Thoracic aorta endothelial cell (primary cell): Measurements from ENCODE around the genes UTRN and GRM1.

- CAGE, long polyA plus RNA, result no peak
These were observed 30.3 kb downstream of the STX11 start for GRCh38 chr6:144180665-144180891.

DNA sequence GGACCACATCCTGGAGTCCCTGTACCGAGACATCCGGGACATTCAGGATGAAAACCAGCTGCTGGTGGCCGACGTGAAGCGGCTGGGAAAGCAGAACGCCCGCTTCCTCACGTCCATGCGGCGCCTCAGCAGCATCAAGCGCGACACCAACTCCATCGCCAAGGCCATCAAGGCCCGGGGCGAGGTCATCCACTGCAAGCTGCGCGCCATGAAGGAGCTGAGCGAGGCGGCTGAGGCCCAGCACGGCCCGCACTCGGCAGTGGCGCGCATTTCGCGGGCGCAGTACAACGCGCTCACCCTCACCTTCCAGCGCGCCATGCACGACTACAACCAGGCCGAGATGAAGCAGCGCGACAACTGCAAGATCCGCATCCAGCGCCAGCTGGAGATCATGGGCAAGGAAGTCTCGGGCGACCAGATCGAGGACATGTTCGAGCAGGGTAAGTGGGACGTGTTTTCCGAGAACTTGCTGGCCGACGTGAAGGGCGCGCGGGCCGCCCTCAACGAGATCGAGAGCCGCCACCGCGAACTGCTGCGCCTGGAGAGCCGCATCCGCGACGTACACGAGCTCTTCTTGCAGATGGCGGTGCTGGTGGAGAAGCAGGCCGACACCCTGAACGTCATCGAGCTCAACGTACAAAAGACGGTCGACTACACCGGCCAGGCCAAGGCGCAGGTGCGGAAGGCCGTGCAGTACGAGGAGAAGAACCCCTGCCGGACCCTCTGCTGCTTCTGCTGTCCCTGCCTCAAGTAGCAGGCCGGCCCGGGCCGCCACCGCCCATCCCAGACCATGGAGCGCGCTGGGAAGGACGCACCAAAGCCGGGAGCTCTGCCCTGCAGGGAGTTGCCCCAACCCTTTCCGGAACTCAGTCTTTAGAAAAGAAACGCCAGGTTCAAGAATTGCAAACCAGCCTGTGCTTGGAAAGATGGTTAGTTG, 36.7 kb downstream of the STX11 start:
- CAGE, long polyA plus RNA, result no peak

- CAGE, long polyA plus RNA, result no peak
These were observed 65.9 kb downstream of the STX11 start for GRCh38 chr6:144215762-144217094.

- CAGE, long polyA plus RNA, result no peak
These were observed 20.9 kb upstream of the UTRN start for GRCh38 chr6:144264209-144264699.

DNA sequence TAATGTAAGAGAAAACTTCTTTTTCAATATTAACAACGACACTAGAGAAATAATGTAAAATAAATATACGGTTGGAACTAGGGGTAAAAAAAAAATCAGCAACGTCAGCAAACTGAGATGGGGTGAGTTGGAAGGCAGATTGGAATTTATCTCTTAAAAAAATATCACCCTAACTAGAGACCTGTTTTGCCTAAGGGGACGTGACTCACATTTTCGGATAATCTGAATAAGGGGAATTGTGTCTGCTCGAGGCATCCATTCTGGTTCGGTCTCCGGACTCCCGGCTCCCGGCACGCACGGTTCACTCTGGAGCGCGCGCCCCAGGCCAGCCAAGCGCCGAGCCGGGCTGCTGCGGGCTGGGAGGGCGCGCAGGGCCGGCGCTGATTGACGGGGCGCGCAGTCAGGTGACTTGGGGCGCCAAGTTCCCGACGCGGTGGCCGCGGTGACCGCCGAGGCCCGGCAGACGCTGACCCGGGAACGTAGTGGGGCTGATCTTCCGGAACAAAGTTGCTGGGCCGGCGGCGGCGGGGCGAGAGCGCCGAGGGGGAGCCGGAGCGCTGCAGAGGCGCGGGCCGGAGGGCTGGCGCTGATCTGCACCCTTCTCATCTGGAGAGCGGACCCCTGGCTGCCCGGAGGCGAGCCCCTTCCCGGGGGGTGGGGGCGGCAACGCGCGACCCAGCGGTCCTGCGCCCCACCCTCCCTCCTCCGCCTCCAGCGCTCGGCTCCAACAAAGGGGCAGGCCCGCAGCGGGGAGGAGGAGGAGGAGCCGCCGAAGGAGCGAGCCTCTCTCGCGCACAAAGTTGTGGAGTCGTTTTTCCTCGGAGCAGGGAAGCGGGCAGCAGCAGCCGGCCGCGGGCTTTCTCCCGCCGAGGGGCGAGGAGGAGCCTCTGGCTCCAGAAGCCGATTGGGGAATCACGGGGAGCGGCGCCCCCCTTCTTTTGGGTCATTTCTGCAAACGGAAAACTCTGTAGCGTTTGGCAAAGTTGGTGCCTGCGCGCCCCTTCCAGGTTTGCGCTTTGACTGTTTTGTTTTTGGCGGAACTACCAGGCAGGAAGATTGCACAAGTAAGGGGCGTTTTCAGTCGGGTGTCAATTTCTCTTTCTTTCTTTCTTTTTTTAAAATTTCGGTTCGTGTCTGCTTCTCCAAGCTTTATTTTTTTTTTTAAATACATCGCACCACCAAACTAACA, at the start of gene UTRN:
Gene UTRN, plus strand, starts transcription at position 811 of the 1,189 bp plus-strand sequence.
- CAGE, long polyA plus RNA, result no peak

DNA sequence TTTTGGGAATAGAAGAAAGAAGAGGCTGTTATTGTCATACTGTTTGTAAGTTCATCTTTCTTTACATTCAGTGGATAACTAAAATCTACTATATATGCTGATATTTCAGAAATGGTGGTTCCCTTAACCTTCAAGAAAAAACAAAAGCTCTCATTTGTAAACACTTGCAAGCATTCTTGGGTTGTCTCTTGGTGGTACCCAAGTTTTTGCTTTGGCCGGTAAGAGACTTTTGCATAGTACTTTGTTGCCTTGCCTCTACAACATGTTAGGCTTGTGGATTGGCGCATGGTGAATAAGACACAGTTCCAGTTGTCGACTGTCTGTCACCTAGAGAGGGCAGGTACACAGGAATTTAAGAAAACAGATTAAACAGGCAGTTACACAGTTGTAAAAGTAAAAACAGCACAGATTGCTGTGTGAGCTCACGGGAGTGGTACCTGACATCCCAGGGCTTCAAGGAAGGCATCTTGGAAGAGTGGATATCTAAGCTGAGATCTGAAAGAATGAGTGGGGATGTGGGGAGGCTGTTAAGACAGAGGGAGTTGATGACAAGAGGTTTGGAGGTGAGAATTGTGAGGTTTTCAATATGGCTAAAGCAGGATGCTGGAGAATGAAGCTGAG, 19.1 kb downstream of the UTRN start:
- CAGE, long polyA plus RNA, result no peak

- CAGE, long polyA plus RNA, result no peak
These were observed 45.6 kb downstream of the UTRN start for GRCh38 chr6:144330524-144331273.

DNA sequence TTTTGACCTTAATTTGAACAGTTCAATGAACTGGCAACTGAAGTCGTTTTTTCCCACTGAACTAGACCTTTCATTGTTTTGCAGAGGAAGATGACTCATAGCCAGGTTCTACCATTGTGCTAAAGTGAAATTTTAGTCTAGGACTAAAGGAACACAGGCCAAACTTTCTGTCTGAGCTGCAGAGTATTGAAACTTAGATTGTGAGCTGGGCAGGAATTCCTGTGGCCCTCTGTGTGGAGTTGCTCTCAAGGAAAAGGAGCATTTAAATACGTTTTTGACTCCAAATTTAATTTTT, 64.7 kb downstream of the UTRN start:
- CAGE, long polyA plus RNA, result no peak

DNA sequence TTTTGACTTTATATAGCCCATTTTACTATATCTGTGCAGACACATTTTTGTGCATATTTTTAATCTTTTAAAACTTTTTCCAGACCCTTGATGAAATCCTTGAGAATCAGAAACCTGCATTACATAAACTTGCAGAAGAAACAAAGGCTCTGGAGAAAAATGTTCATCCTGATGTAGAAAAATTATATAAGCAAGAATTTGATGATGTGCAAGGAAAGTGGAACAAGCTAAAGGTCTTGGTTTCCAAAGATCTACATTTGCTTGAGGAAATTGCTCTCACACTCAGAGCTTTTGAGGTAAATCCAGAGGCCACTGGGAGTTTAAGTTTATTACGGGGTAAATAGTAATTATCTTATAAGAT, 177.4 kb downstream of the UTRN start:
- CAGE, long polyA plus RNA, result no peak

GRCh38 chr6:144595835-144596402, 310.8 kb downstream of the UTRN start:
- CAGE, long polyA plus RNA, result no peak

- CAGE, long polyA plus RNA, result no peak
These were observed 338.7 kb downstream of the UTRN start for GRCh38 chr6:144623670-144624469.

DNA sequence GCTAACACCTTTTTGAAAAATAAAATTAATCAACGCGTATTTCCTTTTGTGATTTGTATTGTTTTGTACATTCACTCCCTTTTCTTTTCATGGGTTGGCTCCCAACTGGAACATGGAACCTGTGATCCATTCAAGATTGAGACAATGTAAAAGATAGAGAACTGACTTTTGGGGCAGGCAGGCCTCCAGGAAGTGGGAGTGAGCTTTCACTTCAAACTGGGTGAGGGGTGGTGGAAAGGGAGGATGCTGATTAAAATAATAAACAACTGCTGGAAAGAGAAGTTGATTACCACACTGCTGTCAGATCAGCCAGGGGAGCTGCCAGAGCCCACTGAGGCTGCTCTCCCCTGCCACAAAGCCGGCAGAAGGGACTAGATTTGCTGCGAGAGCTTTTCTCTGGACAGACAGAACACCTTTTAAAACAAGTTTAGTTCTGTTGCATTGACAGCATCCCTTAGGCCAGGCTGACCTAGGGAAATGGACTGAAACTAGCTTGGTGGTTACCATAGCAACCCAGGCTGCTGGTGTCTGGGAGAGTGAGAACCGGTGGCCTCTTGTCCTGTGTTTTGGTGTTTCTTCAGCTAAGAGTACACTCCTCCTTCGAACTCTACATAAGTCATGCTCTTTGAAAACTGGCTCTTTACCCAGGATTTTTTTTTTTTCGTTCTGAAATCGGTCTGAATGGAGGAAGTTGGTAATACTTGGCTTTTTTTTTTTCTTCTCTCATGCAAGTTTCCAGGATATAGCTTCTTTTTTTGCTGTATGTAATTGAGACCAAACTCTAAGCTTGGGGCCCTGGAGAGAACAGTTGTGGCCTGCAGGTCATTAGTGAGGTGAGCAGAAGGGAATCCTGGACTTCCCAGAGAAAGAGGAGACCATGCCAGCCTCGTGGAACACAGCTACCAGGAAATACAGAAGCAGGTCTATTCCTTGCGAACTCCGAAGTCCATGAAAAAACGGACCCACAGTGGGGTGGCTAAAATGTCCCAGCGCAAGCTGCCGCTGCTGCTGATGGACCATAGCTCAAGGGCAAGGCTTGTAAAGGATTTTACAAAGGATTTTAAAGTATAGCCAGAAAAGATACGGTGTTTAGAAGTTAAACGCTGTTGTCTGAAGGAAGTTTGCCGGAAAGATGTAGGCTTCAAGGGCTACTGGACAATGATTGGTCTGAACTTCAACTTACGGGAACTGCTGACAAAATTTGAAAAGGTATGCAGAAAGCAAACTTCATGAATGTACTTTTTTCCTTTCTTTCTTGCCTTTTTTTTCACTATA, 374.4 kb downstream of the UTRN start:
- CAGE, long polyA plus RNA, result no peak

- CAGE, long polyA plus RNA, result no peak
These were observed 395.5 kb downstream of the UTRN start for GRCh38 chr6:144680425-144681218.

DNA sequence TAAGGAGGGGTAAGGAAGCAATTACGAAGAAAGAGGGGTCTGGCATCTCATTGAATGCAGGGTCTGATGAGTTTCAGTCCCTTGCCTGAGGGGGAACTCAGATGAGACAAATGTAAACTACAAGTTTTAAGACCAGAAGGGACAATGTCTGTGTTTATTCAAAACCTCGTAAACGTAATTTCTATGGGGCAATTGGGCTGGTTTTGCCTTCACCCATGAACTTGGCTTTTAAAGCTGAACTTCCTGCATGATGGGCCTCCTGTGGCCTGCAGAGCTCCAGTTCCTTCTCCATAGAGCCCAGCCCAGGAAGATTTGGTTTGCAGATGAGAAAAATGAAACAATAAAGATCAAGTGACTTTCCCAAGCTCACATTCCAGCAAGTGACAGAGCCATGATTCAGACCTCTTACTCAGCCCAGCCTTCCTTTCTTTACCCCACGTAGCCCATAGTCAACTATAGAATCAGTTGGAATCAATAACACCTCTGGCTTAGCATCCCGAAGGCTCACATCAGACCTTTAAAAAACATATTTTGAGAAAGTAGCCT, 612.3 kb downstream of the UTRN start:
- CAGE, long polyA plus RNA, result no peak

GRCh38 chr6:145096871-145097467, 638.4 kb downstream of the EPM2A start:
- CAGE, long polyA plus RNA, result no peak

GRCh38 chr6:145813571-145814593, 713 bp downstream of the FBXO30 start:
- CAGE, long polyA plus RNA, result no peak

- CAGE, long polyA plus RNA, result no peak
These were observed 1.4 kb upstream of the GRM1 start for GRCh38 chr6:146027501-146027760.

GRCh38 chr6:146028743-146029409, at the start of gene GRM1:
Gene GRM1, plus strand, starts transcription at chr6:146029062.
- CAGE, long polyA plus RNA, result no peak

GRCh38 chr6:146915354-146916217, 288.6 kb upstream of the STXBP5 start:
- CAGE, long polyA plus RNA, result no peak

- CAGE, long polyA plus RNA, result no peak
These were observed 2.4 kb upstream of the STXBP5 start for GRCh38 chr6:147201771-147202266.